Peyer's patch (tissue), 4 donors: ENCODE measurements around the genes WNT5A and ERC2.

DNA sequence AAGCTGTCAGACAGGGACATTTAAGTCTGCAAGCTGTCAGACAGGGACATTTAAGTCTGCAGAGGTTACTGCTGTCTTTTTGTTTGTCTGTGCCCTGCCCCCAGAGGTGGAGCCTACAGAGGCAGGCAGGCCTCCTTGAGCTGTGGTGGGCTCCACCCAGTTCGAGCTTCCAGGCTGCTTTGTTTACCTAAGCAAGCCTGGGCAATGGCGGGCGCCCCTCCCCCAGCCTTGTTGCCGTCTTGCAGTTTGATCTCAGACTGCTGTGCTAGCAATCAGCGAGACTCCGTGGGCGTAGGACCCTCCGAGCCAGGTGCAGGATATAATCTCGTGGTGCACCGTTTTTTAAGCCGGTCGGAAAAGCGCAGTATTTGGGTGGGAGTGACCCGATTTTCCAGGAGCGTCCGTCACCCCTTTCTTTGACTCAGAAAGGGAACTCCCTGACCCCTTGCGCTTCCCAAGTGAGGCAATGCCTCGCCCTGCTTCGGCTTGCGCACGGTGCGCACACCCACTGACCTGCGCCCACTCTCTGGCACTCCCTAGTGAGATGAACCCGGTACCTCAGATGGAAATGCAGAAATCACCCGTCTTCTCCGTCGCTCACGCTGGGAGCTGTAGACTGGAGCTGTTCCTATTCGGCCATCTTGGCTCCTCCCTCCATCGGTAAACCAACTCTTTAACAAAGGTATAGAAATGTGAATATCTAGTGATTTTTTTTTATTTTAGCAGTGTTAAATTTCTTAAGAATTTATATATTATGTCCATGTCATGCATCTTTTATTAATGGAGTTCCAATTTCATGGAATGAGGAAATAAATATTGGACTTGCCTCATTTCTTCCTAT is 35.7 kb upstream of the SELENOK start:
- PRO-cap, result no peak
- RAMPAGE, long total RNA, 4 experiments, result no peak in any of the 4 experiments

GRCh38 chr3:54600582-54601157 is 327.2 kb downstream of the LRTM1 start:
- PRO-cap, result no peak
- RAMPAGE, long total RNA, 4 experiments, result no peak in any of the 4 experiments

DNA sequence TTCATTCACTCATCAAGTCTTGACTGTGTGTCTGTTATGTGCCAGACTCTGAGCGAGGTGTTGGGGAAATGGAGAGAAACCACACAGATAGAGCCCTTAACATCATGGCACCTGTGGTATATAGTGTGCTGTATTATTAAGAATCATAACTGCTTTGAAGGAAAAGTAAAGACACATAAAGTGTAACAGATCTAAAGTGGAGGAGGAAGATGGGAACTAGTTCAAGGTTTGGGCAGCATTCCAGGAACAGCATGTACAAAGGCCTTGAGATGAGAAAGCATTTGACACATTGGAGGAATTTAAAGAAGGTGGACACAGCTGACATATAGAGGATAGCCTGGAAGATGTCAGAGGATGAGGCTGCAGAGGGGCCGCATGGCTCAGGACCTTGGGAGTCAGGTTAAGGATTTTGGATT is 39.0 kb downstream of the LRTM1 start:
- PRO-cap, result no peak
- RAMPAGE, long total RNA, 4 experiments, result no peak in any of the 4 experiments

GRCh38 chr3:55134943-55135142 is 207.0 kb upstream of the LRTM1 start:
- PRO-cap, result no peak
- RAMPAGE, long total RNA, 4 experiments, result no peak in any of the 4 experiments

DNA sequence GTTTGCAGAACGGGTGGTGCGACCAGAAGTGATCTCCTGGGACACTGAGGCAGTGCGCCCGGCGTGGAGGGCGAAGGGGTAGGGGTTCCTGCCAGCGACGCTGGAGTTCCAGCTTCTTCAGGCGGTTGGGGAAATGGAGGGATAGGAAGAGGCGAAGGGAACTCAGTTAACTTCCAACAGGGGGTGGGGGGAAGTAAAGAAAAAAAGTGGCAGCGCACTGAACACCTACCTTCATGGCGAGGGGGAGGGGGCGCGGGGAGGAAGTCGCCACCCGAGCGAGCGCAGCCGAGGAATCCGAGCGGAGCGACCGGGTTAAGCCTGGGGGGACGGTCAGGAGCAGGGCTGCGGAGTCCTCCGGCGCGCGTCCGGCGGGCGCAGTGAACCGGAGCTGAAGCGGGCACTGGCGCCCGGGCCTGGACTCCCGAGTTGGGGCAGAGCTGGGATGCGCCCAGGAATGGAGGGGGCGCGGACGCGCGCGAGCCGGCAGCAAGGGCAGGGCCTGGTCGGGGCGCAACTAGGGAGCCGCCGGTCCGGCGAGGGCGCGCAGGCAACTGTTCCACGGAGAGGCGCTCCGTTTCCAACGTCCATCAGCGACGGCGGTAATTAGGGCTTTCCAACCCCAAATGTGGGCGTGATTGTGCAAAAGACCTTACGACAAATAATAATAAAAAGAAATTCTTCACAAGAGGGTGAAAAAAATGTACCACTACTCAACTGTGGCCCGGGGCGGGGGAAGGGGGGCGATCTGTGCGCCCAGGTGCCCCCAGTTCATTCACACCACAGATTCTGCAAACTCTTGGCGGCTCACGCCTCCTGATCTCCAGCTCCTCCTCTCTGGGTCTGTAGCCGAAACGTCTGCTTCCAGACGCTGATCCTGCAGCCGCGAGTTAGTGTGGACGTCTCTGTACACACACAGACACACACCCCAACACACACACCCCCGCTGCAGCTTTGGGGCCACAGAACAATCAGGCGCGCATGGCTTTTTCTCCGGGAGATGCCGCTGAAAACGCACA is at the start of gene WNT5A:
TSS of gene WNT5A (minus strand) at position 556 of the 1,016 bp plus-strand sequence.
- PRO-cap, result bidirectional peak, plus-strand start at position 234 of the sequence, minus-strand start at position 235 of the sequence; unidirectional peak, minus-strand start at position 395 of the sequence; bidirectional peak, plus-strand start at position 858 of the sequence, minus-strand start at position 836 of the sequence
- RAMPAGE, long total RNA, 4 experiments, result start-site peak on the minus strand in 1 of 4 experiments, centred at position 542 of the sequence, 5 reads per replicate

DNA sequence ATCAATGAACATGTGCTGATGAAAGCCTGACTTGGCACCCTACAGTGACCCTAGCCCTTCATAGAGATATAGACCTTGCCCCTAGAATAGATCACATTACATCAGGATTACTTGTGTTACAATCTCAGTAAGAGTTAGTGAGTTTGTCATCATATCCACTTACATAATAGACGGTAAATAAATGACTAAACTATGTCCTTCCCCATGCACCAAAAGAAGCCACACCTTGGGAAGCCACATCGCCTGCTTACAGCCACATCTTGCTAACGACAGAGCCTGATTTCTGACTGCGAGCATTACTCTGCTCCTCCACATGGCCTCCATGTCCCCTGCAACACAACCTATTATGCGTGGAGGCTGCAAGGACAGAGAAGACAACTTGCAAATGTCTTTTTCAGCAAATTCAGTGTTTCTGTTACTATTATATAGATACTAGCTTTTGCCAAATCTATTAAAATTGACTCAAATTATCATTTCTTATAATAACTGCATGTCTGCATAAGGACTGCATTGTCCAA is 110.7 kb upstream of the WNT5A start:
- PRO-cap, result no peak
- RAMPAGE, long total RNA, 4 experiments, result no peak in any of the 4 experiments

DNA sequence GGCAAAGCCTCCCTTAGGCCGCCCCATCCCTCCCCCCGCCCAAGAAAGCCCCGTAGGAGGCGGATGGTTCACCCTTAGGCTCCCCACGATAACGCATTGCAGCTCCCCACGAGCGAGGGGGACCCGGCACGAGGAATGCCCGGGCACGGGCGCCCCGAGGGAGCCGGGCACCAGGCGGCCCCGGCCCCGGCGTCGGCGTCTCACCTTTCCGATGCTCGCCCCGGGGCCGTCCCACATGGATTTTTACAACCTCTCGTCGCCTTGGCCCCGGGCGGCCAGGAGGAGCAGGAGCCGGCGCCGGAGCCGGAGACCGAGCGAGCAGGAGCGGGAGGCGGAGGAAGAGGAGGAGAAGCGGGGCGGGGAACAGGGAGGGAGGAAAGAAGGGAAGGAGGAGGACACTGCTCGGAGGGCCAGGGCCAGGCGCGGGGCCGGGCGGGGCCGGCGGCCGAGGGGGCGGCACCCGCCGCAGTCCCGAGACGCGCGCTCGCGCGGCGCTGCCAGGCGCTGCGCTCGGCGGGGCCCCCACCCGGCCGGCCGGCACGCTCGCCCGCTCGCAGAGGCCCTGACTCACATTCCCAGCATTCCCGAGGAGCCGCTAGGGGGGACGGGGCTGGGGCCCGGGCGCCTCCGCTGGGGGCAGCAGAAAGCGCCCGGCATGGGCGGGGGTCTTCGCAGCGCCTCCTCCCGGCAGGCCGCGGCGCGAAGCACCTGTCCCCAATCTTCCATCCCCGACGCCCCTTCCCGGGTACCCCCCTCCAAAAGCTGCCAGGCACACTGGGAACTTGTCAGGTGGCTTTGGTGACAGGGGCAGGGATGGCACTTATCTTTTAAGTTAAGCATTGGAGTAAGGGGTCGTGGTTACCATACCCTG is at the start of gene ERC2:
TSS of gene ERC2 (minus strand) at position 424 of the 871 bp plus-strand sequence.
- PRO-cap, result no peak
- RAMPAGE, long total RNA, 4 experiments, result no peak in any of the 4 experiments

DNA sequence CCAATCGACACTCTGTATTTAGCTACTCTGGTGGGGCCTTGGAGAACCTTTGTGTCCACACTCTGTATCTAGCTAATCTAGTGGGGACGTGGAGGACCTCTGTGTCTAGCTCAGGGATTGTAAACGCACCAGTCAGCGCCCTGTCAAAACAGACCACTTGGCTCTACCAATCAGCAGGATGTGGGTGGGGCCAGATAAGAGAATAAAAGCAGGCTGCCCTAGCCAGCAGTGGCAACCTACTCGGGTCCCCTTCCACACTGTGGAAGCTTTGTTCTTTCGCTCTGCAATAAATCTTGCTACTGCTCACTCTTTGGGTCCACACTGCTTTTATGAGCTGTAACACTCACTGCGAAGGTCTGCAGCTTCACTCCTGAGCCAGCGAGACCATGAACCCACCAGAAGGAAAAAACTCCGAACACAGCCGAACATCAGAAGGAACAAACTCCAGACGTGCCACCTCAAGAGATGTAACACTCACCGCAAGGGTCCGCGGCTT is 9.5 kb upstream of the TASOR start:
- PRO-cap, result no peak
- RAMPAGE, long total RNA, 4 experiments, result no peak in any of the 4 experiments

- PRO-cap, result bidirectional peak, plus-strand start at chr3:56725421, minus-strand start at chr3:56725371
- RAMPAGE, long total RNA, 4 experiments, result no peak in any of the 4 experiments
Observed at GRCh38 chr3:56725138-56725773, 42.2 kb upstream of the TASOR start.

- PRO-cap, result no peak
- RAMPAGE, long total RNA, 4 experiments, result no peak in any of the 4 experiments
Observed at GRCh38 chr3:56758493-56759085, 43.2 kb downstream of the ARHGEF3 start.

DNA sequence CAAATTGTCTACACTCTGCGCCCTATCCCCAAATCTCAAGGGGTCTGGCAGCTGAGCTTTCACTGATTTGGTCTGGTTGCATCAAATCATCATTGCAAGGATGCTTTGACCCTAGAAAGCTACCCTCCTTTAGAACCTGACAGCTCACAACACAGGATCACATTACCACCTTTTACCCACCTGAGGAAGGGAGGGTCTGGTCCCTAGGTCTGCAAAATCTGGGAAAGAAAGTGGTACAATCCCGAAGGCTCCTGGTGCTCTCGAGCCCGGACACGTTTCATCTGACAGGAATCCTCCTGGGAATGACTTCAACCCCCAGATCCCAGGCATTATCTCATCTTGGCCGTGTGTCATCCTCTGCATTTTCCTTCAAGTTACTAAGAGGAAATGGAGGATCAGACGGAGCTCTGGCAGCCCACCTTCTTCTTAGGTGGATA is 37.9 kb upstream of the ARHGEF3 start:
- PRO-cap, result no peak
- RAMPAGE, long total RNA, 4 experiments, result no peak in any of the 4 experiments

DNA sequence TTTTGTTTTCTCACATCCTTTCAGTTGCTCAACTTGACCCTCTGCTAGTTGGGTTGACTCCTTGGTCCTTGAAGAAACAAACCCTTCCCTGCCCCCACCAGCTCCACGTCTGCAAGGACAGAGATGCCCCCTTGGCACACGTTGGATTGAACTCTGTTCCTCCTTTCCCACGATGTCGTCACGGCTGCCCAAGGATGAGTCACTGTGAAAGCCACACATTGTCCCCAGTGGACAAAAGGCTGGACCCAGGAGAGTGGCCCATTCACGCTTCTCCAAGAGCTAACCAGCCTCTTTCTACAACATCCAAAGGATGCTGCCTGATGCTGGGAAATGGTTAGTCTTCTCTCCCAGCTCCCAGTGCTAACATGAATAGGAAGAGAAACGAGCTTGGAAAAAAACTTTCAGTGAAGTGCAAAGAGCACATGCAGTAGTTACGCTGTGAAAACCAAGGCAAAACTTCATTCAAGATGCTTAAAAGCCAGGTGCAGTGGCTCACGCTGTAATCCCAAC is 42.9 kb upstream of the SPATA12 start:
- PRO-cap, result no peak
- RAMPAGE, long total RNA, 4 experiments, result no peak in any of the 4 experiments

GRCh38 chr3:57130650-57131544 is 34.3 kb downstream of the IL17RD start:
- PRO-cap, result no peak
- RAMPAGE, long total RNA, 4 experiments, result no peak in any of the 4 experiments

DNA sequence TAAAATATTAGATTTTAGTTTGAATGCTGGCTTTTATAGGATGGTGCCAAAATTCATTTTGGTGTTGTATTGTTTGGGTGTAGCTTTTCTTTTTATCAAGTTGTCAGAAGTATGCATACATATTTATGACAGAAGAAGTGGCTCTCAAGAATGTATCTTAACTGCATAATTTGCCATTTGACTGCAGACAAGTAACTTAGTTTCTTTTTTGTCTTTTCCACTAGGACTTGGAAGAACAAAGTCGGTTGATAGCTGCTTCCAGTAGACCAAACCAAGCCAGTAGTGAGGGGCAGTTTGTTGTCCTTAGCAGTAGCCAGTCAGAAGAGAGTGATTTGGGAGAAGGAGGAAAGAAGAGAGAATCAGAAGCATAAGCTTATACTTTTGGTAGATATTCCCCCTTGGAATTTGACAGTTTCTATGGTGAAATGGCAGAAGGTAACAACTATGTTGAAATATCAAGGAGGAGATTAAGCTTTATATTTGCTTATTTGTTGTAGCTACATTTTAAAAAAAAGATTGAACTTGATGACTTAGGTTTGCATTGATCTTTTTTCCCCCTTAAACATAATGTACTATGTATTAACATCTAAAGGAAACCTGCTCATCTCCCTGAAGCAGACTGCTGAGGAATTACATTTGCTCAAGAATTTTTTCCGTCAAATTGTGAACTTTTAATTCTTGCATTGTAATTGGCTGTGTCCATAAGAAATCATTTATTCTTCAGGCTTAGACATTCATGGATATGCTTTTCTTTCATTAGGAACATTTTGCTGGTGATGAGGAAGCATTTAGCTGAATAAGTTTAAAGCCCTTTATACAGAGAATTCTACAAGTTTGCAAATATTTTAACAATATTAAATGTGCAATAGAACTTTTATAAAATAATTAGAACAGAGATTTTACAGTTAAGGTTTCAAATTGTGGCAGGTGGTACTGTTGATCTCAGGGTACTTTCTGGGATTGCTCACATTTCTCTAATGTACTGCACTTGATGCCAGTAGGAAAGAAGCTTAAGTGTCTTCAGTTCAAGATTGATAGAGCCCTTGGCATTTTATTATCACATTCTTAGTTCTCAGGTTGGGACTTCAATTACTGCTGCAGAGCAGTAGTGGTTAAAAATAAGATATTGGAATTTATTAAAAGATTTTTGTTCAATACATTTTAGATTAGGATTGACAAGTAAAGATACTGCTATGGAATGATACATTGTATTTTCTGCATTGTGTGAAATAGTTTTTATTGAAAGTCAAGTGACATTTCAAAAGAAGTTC is 22.7 kb downstream of the ASB14 start:
- PRO-cap, result no peak
- RAMPAGE, long total RNA, 4 experiments, result start-site peak on the plus strand in 1 of 4 experiments, centred at position 146 of the sequence, 7 reads per replicate

GRCh38 chr3:57556984-57557916 is 1.2 kb downstream of the PDE12 start:
- PRO-cap, result no peak
- RAMPAGE, long total RNA, 4 experiments, result no peak in any of the 4 experiments

- PRO-cap, result no peak
- RAMPAGE, long total RNA, 4 experiments, result no peak in any of the 4 experiments
Observed at GRCh38 chr3:57595914-57596364, 1.2 kb downstream of the ARF4 start.

DNA sequence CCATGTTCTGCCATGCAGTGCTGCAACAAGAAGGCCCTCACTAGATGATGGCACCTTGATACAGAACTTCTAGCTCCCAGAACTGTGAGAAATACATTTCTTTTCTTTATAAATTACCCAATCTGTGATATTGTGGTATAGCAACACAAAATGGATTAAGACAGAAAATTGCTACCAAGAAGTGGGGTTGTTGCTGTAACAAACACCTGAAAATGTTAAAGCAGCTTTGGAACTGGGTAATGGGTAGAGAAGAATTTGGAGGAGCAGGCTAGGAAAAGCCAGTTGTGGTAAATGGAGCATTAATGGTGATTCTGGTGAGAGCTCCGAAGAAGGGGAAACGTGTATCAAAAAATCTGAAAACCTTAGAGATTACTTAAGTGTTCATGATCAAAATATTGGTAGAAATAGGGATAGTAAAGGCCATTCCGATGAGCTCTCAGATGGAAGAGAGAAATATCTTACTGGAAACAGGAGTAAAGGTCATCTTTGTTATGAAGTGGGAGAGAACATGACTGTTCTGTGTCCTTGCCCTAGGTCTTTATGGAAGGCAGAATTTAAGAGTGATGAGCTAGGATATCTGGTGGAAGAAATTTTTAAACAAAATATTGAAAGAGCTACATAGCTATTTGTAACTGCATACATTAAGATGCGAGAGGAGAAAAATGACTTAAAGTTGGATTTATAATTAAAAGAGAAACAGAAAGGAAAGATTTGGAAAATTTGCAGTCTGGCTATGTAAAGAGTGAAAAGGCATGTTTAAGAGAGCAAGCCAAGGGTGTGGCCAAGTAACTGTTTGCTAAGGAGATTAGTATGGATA is 27.0 kb downstream of the SLMAP start:
- PRO-cap, result no peak
- RAMPAGE, long total RNA, 4 experiments, result no peak in any of the 4 experiments

- PRO-cap, result no peak
- RAMPAGE, long total RNA, 4 experiments, result start-site peak on the plus strand in 1 of 4 experiments, at chr3:57816764-57816848 at its widest, 6 reads per replicate
Observed at GRCh38 chr3:57816537-57817065, 60.5 kb downstream of the SLMAP start.

DNA sequence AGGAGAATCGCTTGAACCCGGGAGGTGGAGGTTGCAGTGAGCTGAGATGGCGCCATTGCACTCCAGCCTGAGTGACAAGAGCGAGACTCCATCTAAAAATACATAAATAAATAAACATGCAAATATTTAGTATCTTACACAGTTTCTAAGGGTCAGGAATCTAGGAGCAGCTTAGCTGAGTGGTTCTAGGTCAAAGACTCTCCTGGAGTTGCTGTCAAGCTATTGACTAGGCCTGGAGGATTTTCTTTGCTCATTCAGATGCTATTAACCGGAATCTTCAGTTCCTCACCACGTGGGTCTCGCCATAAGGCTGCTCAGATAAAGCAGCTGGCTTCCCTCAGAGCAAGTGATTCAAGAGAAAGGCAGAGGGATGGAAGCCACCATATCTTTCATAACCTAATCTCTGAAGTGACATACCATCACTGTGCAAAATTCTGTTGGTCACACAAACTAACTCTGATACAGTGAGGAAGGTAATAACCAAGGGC is 72.8 kb upstream of the FLNB start:
- PRO-cap, result no peak
- RAMPAGE, long total RNA, 4 experiments, result no peak in any of the 4 experiments

GRCh38 chr3:57956518-57956870 is 51.7 kb upstream of the FLNB start:
- PRO-cap, result no peak
- RAMPAGE, long total RNA, 4 experiments, result no peak in any of the 4 experiments